Epidermal melanocyte (primary cell): Measurements from ENCODE around the gene XRCC5.

GRCh38 chr2:216108779-216110084 lies at the start of gene XRCC5:
Gene XRCC5 (plus strand): TSS chr2:216109348.
- RRBS = 3% methylated on average over 24 of the region's 62 CpGs

DNA sequence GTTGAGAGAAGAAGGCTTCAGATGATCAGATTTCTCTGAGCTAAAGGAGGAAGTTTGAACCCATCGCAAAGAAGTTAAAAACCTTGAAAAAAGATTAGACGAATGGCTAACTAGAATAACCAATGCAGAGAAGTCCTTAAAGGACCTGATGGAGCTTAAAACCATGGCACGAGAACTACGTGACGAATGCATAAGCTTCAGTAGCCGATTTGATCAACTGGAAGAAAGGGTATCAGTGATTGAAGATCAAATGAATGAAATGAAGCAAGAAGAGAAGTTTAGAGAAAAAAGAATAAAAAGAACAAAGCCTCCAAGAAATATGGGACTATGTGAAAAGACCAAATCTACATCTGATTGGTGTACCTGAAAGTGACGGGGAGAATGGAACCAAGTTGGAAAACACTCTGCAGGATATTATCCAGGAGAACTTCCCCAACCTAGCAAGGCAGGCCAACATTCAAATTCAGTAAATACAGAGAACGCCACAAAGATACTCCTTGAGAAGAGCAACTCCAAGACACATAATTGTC lies 42.7 kb upstream of the RPL37A start:
- RRBS = no CpG with 5 or more reads among the region's 8 CpGs

DNA sequence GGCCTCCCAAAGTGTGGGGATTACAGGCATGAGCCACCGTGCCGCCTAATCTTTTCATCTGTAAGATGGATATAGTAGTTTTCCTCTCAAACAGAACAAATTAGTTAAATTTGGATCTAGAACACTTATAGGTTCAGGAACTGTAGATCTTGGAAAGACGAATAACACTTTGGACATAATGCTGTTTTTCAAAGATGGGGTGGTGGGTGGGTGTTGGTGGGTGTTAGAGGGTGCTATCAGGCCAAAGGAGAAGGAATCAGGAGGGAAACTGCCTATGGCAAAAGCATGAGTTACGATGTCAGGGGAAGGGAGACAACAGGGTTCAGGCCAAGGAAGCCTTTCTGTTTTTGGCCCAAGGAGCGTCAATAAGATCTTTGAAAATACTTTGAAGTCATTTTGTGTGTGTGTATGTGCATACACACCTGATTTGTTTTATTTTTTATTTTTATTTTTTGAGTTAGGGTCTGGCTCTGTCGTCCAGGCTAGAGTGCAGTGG lies 6.8 kb downstream of the RPL37A start:
- RRBS = no CpG with 5 or more reads among the region's 6 CpGs

DNA sequence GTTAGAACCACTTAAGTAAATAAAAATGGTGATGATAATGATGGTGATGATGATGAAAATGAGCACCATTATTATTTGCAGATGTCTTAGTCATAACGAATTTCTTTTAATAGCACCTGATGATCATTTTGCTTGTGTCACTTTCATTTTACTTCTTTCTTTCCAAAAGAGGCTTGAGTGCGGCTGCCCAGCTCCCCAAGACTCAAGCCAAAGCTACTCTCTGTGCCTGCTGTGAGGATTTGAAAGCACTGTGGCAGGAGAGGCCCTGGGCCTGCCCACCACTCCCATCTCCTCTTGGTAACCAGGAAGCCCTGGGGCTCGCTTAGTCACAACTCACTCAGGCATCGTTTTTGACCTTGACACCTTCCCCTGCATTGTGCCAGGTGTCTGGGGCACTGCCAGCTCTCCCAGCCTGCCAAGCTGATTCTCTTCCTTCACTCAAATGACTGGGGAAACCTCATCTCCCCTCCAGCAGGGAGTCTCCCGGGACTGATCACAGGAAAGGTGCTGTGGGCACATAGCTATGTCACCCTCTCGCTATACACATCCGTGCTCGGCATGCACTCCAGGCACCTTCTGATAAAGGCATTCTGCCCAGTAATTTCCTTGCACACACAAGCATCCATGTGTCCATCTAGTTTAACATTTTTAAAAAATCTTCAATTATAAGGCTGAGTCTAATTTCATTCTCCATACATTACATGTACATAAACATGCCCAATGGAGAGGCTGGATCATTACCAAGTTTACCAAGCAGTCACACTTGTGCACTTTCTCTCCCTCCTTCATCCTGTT lies 41.3 kb downstream of the RPL37A start:
- RRBS = no CpG with 5 or more reads among the region's 8 CpGs

DNA sequence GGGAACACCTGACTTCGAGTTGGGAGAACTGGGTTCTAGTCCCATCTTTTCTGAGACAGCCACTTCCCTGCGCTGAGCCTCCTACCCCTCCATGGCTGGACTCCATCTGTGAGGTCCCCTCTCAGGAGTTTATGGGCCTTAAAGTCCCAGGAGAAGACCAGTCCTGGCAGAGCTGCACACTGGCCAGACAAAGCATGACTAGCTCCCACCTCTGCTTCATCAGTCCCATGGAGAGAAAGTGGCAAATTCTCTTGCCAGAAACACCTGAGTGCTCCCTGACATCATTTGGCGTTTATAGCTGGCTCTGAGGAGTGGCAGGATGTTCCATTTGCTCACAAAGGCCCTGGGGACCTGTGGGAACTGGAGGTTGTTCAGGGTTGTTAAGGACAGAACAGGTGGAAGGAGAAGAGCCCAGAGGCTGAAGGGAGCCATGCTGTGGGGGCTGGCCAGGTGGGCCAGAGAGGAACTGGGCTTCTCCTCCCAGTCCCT lies 56.0 kb downstream of the RPL37A start:
- RRBS = no CpG with 5 or more reads among the region's 3 CpGs

- RRBS = no CpG with 5 or more reads among the region's 2 CpGs
These were observed 61.3 kb upstream of the IGFBP2 start for GRCh38 chr2:216571966-216572299.

- RRBS = no CpG with 5 or more reads among the region's 16 CpGs
These were observed 26.6 kb upstream of the IGFBP2 start for GRCh38 chr2:216606468-216607105.

DNA sequence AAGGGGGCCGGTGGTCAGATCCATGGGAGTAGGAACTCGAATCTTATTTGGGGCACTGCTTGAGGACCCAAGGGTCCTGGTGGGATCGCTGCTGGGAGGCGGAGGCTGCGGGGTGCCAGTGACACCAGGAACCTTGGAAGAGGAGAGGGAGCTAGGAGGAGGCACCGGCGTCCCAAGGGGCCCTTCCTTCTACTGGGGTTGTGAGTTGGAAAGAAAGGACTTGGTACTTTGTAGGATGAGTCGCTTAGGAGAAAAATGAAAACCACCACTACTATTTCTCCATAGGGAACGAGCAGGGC lies 1.0 kb downstream of the IGFBP2 start:
- RRBS = no CpG with 5 or more reads among the region's 9 CpGs

DNA sequence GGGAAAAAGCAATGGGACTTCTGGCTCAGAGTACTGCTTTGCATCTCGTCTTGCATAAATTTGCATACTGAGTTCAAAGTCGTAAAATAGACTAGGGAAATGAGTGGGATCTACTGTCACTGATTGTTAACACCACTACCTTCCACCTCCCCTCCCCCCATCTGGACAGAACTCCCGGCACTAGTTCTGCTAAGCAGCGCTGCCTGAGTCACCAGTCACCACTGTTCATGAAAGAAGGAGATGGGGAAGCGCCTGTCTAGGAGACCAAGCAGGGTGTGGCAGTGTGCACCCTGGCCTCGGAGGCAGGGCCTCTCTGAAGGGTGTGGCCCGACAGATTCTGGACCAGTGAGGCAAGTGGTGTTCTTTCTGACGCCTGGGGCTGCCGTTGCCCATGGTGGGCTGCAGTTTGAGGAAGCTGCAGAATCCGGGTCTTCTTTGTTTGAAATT lies 3.9 kb downstream of the IGFBP2 start:
- RRBS = no CpG with 5 or more reads among the region's 10 CpGs

GRCh38 chr2:216671765-216672272 lies 23.5 kb downstream of the IGFBP5 start:
- RRBS = no CpG with 5 or more reads among the region's 8 CpGs

- RRBS = no CpG with 5 or more reads among the region's 11 CpGs
These were observed 6.4 kb downstream of the IGFBP5 start for GRCh38 chr2:216688725-216689630.

- RRBS = no CpG with 5 or more reads among the region's 4 CpGs
These were observed 19.9 kb upstream of the IGFBP5 start for GRCh38 chr2:216715270-216715534.

DNA sequence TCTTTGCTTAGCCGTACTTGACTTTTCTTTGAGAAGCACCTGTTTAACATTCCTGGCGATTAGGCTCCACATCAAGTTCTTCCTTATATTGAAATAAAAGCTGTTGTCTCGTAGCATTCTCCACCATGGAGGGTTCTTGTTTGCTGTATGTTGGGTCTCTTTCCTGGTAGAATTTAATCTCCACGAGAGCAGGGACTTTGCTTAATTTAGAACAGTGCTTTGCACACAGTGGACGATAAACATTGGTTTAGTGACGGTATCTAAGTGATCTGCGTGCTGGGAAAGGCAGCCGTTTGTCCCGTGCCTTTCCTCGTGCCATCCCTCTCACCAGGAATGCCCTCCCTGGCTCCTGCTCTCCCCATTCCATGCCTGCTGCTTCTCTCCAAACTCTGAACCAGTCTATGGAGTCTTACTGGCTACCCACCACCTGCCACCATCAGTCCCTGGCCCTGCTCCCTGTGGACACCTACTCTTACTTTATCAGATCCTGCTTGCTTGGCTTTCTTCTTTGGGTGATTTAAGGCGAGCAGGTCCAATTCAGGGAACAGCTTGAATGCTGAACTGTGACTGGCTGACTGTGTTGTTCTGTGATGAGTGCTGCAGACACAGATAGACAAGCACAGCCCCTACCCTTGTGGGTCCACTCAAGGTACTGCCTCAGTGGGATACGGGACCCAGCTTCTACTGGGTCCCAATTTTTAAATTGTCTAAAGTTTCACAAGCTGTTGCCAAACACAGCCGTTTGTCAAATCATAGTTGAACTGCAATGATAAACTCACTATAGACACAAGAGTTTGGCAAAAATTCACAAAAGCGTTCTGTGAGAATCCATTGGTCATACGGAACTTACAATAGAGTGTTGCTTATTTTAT lies 27.4 kb upstream of the TNP1 start:
- RRBS = no CpG with 5 or more reads among the region's 15 CpGs

DNA sequence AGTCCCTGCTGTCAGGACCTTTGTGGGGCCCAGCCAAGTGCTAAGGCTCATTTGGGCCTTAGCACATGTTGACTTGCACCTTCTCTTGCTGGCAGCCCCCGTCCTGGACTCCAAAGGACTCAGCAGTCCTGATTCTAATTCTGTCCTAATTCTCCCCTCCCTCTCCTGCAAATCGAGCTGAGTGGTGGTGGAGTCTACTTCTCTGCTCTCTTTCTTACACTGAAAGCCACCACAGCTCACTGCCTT lies 215.4 kb upstream of the TNP1 start:
- RRBS = no CpG with 5 or more reads among the region's 2 CpGs

GRCh38 chr2:217357773-217358384 lies 498.0 kb upstream of the TNP1 start:
- RRBS = no CpG with 5 or more reads among the region's 5 CpGs

DNA sequence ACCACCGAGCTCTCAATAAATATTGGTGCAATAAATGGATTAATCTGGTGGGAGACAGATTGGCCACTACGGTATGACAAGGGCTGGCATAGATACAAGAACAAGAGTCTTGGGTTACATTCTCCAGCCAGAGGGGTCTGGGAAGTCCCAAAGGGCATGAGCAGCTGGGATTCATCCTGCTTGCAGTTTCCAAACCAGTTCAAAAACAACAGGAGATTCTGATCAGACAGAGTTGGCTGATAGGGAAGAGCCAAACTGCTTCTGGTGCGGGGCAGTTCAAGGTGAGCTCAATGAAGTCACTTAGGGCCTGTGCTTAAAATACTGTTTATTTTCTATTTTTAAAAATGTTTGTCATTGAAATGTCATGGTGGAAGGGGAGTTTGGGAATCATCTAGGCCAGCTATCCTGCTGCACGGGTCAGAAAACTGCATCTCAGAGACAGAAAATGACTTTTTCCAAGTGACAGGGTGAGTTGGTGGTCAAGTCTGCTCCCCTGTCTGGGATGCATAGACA lies 266.8 kb downstream of the TNS1 start:
- RRBS = no CpG with 5 or more reads among the region's 4 CpGs

GRCh38 chr2:217833916-217834712 lies 168.7 kb downstream of the TNS1 start:
- RRBS = no CpG with 5 or more reads among the region's 3 CpGs

- RRBS = no CpG with 5 or more reads among the region's 31 CpGs
These were observed 154.8 kb downstream of the TNS1 start for GRCh38 chr2:217847754-217848733.

DNA sequence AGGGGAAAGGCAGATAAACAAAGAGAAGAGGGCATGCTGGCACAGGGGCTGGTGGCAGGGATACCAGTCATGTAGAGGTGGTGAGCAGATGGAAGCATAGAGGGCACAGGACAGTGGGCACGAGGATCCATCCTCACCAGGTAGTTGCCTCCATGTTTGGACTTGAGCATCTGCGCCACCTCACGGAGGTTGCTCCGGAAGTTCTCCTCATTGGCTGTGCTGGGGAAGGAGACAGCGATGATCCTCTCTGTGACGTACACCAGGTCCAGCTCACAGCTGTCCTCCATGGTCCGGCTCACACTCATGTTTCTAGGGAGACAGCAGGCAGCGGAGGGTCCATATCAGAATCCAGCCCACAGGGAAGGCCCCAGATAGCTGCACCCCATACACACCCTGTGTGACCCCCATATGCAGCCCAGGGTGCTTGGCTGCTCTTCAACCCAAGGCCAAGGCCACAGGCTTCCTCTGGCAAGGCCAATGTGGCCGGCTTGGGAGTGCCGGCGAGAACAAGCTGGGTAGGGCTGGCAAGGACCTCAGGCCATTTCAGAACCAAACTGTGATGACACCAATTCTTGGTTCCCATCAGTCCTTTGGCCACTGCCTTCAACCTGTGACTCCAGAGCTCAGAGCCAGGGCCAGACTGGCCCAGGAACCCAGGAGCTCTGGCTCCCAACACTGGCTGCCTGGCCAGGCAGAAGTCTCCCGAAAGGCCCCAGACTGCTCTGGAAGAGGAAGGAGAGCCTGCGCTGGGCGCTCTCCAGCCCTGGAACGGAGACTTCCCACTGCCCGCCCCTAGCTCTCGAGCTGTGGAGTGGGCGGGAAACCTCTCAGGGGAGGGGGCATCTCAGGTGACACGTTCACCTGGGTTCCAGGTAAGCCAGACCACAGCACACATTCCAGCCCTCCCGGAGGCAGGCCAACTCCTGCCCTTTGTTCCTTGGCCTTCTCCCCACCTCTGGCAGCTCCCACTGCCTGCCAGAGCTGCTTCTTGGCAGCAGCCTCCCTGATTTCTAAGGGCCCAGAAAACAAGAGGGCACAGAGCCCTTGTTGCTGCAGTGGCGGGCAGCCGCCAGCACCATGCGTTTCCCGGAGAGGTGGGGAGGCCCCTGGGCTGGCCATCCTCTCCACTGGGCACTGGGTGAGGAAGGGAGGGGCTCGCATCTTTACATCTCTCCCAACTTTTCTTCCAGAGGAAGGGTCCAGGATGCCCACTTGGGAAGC lies 104.7 kb downstream of the TNS1 start:
- RRBS = 96% methylated on average over 2 of the region's 25 CpGs